Prostate gland (tissue), 2 donors: ENCODE measurements around a stretch of chr1.

DNA sequence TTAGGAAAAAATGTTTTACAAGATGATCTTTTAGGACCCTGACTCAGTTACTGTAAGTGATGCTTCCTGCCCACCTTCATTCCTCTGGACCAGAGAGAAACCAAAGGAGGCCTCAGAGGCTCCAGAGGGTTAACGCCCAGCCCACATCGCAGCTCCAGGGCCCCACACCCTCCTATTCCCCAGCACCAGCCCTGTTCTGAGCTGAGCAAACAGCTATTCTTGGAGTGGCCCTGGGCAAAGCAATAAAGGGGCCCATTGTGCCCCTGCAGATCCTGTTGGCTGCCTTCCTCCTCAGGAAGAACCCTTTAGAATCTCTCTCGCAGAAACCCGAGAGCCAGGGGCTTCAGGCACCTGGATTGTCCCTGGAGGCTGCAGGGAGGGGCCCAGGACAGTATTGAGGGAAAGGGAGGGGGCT, 9.4 kb downstream of the PADI2 start:
- PRO-cap: no peak
- RAMPAGE, long total RNA, 2 experiments: no peak in any of the 2 experiments

DNA sequence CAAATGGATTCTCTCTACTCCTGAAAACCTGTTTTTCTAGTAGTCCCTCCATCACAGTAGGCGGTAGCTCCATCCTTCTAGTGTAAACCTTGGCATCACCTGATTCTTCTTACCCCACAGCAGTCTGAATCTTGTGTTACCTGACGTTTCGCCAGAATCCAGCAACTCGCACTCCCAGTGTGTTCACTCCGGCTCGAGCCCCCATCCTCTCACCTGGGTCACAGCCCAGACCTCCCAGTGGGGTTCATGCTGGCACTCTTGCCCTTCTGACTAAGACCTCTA, 5.5 kb downstream of the PADI6 start:
- PRO-cap: no peak
- RAMPAGE, long total RNA, 2 experiments: no peak in any of the 2 experiments

DNA sequence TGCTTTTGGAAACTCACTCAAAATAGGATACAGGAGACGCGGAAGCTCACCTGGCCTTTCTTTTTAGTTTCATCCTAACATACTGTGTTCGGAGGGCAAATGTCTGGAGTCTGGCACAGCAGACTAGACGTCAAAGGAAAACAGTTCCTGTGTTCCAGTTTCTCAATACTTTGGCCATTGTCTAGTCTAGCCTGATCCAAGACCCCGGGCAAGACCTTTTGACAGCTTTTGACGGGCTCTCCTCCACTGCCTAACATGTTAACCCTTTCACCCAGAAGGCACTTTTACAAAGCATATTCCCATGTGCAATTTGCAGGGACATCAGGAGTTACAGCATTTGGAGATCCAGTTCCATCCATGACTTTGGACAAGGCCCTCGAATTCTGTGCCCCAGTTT, 2.7 kb downstream of the RCC2 start:
- PRO-cap: no peak
- RAMPAGE, long total RNA, 2 experiments: no peak in any of the 2 experiments

DNA sequence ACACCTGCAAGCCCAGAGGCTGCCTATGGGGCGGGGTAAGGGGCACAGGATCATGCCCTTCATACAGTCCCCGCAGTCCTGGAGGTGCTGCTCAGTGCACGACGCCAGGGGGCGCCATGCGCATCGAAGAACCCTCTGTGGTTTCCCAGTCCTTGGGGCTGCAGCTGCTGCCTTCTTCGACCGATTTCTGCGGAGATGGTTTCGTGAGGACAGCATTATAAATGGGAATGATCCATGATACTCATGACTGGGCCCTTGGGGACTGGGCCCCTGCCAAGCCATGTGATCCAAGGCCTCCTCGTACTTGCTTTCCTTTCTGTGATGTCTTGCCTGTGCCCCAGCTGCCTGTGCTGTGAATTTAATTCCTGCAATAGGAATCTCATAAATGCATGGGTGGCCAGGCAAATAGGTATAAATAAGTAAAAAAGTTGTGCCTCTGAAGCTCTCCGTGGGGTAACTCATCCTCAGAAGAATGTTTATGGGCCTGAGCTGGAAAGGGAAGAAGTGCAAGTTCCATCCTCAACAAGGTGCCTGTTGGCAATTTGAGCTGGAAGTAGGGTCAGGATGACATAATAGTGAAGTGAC, 37.0 kb upstream of the ARHGEF10L start:
- PRO-cap: bidirectional peak, plus-strand start at position 317 of the sequence, minus-strand start at position 189 of the sequence
- RAMPAGE, long total RNA, 2 experiments: no peak in any of the 2 experiments

- PRO-cap: no peak
- RAMPAGE, long total RNA, 2 experiments: no peak in any of the 2 experiments
Measured at GRCh38 chr1:17547253-17547643, 7.8 kb downstream of the ARHGEF10L start.

DNA sequence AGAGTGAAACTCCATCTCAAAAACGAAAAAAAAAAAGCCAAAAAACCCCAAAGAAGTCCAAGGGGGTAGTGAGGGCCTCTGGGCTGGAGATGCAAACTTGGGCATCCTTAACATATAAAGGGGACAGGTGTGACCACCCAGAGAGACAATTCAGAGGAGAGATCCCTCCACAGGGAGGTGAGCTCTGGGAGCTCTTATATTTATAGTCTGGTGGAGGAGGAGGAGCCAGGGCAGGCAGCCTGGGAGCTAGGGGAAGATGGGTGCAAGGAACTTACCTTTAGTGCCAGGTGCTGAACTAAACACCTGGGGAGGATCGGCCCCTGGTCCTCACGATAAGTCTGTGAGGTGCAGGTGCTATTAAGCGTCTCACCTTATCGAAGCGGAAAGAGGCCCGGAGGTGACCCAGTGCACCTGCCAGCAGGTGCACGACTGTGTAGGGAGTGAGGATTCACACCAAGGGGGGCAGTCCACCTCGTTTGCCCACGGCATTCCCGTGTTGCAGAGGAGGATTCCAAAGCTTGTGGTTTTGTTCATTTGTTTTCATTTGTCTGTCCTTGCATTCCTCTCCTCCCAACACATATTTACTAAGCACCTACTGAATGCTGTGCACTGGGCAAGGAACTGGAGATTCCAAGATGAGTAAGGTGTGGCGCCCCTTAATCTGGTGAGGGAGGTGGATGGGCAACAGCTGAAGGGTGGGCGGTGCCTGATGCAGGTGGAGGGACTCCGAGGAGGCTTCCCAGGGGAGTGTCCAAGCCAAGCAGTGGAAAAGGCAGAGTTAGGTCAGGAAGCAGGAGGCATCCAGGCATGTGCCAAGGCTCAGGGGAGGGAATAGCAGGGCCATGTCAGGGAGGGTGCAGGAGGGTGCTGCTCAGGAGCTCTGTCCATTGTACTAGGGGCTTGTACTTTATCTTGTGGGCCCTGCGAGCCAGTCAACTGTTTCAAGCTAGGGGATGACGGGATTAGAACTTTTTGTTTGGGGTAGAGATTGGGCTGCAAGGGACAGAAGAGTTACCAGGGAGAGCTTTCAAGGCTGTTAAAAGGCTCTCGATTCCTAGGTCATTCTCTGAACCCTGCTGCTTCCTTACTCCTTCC, 11.5 kb downstream of the ARHGEF10L start:
- PRO-cap: no peak
- RAMPAGE, long total RNA, 2 experiments: no peak in any of the 2 experiments

DNA sequence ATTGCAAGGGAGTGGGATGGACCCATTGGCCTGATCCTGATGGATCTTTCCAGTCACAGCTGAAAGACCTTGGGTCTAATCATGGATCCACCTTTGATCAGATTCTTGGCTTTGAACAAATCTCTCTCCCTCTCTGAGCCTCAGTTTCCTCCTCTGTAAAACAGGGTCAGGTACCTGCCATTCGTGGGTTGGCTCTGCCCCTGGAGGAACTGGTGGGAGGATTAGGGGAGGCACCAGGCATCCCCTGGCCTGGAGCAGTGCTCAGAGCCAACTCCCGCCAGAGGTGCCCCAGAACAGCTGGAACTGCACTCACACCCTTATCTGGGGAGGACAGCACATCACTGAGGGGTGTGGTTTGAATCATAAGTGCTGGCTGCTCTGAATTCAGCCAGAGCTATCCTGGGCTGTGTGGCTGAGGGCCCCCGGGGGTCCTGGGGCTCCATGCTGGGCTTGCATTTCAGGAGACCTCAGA, 29.5 kb downstream of the ARHGEF10L start:
- PRO-cap: no peak
- RAMPAGE, long total RNA, 2 experiments: no peak in any of the 2 experiments

DNA sequence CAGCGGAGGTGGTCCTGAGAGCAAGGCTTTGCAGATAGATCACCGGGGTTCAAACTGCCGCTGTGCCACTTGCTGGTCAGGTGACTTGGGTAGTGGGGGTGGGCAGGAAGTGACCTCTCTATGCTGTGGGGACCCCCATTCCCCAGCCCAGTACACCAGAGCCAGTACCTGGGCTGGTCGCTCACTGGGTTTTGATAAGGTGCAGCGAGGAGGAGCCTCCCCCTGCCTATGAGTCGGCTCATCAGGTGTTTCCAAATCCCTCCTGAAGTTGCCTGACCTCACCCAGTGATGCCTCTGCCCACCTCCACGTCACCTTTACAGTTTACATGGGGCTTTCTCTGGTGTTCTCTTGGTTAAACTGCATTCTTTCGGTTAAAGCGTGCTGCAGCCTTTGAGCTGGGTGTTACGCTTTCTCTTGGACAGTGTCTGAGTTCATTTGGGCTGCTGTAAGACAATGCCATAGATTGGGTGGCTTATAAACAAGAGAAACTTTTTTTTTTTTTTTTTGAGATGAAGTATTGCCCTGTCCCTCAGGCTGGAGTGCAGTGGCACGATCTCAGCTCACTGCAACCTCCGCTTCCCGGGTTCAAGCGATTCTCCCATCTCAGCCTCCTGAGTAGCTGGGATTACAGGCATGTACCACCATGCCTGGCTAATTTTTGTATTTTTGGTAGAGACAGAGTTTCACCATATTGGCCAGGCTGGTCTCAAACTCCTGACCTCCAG, 58.3 kb downstream of the ARHGEF10L start:
- PRO-cap: no peak
- RAMPAGE, long total RNA, 2 experiments: no peak in any of the 2 experiments

- PRO-cap: no peak
- RAMPAGE, long total RNA, 2 experiments: no peak in any of the 2 experiments
Measured at GRCh38 chr1:18110987-18111530, 3.5 kb downstream of the IGSF21 start.

DNA sequence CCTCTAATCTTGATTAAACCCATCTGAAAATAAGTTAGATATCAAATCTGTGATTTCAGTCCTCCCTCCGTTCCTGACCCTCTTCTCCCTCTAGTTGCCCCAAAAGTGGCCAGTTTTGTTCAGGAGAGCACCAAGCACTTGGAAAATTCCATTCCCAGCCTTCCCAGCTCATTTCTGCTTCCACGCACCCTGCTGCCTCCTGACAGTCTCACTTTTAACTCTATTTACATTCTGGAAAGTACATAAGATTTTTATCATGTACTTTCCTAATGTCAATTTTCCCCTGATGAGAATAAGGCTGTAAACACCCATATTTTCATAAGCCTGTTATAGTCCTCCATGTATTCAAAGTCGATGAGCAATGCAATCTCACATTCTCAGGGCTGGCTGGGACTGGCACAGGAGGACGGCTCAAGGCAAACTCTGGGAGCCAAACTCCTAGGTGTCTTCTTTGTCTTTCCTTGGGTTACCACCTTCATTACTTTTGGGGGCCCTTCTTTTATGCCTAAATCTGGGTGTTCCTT, 94.4 kb downstream of the IGSF21 start:
- PRO-cap: no peak
- RAMPAGE, long total RNA, 2 experiments: no peak in any of the 2 experiments

- PRO-cap: no peak
- RAMPAGE, long total RNA, 2 experiments: no peak in any of the 2 experiments
Measured at GRCh38 chr1:18481788-18482287, 1.1 kb downstream of the KLHDC7A start.

DNA sequence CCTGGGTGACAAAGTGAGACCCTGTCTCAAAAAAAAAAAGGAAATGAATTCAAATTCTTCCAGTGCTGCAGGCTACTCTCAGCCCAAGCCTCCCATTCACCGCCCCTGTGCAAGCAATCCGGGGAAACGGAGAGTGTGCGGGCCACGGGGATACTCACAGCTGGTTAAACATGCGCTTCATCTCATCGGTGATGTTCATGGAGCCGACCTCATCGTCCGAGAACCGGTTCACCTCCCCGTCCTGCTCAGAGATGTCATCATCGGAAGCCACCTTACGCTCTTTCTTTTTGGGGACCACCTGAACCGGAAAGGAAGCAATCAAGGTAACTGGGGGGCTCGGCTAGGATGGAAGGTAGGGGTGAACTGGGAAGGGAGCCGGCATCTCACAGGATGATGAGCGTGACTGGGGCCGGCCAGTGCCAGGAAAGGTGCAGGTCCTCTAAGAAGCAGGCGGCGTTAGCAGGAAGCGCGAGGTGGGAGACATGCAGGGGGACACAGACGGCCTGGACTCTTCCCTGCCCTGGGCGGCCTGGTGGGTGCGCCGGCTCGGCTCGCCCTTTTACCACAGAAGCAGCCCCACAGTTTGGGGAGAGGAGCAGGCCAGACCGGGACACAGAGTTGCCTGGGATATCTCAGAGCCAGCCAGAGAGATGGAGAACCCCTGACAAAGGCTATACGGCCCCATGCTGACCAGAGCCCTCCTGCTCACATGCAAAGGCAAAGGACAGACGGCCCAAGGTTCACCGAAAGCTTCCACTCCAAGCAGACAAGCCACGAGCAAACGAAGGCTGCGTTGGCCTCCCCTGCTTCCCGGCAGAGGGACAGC, 14.6 kb upstream of the ALDH4A1 start:
- PRO-cap: no peak
- RAMPAGE, long total RNA, 2 experiments: no peak in any of the 2 experiments

- PRO-cap: bidirectional peak, plus-strand start at chr1:18941566, minus-strand start at chr1:18941340
- RAMPAGE, long total RNA, 2 experiments: no peak in any of the 2 experiments
Measured at GRCh38 chr1:18941214-18941826, 15.2 kb downstream of the IFFO2 start.

- PRO-cap: bidirectional peak, plus-strand start at chr1:18956964, minus-strand start at chr1:18956676
- RAMPAGE, long total RNA, 2 experiments: no peak in any of the 2 experiments
Measured at GRCh38 chr1:18956767-18957235, 325 bp upstream of the IFFO2 start.

DNA sequence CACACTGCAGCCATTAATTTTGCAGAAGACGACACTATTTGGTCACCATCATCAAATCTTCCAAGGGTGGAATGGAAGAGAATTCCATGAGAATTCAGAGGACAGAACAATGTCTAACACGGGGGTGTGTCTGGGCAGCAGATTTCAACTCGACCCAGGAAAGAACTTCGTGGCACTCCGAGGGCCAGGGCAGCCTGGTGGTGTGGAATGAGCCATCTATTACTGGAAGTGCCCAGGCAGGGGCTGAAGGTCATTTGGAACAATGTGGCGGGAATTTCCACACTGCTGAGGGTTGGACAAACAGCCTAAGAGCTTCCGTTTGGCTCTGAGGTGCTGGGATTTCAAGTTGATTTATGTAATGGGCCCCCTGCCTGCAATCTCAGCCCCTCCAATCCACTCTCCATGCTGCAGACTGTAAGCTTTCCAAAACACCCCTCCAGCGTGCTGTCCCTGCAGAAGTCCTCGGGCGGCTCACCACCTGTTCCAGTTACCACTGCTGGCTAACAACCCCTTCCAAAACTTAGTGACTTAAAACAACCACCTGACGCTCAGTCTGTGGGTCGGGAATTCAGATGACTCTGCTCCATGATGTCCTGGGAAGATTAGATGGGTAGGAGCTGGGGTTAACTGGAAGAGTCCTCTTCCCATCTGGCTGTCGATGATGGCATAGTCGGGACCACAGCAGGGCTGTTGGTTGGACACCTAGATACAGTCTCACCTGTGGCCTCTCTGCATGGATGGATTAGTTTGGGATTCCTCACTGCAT, 89.5 kb upstream of the IFFO2 start:
- PRO-cap: no peak
- RAMPAGE, long total RNA, 2 experiments: no peak in any of the 2 experiments

GRCh38 chr1:19066779-19067952, 110.7 kb upstream of the IFFO2 start:
- PRO-cap: unidirectional peak, minus-strand start at chr1:19067143; unidirectional peak, plus-strand start at chr1:19067797
- RAMPAGE, long total RNA, 2 experiments: no peak in any of the 2 experiments

DNA sequence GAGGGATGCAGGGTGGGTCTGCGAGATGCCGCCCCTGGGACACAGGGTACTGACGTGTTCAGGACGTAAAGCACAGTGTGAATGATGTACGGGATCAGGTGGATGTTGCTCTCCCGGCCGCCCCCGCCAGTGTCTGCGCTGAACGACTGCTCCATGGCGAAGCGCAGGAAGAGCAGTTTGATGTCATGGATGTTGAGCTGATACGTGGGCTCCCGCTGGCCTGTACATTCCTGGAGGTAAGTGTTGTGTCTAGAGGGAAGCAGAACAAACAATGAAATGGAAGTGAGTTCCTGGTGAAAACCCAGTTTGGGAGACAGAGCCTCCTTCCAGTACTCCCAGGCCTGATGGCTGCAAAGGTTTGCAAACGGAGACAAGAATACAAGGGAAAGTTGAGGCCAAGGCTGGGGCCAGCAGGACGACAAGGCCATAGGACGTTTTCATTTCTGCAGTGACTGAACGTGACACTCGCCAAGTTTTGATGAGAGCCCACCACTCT, 125.6 kb downstream of the UBR4 start:
- PRO-cap: no peak
- RAMPAGE, long total RNA, 2 experiments: start-site peak on the minus strand in 1 of 2 experiments, centred at position 104 of the sequence, 14 reads per replicate

DNA sequence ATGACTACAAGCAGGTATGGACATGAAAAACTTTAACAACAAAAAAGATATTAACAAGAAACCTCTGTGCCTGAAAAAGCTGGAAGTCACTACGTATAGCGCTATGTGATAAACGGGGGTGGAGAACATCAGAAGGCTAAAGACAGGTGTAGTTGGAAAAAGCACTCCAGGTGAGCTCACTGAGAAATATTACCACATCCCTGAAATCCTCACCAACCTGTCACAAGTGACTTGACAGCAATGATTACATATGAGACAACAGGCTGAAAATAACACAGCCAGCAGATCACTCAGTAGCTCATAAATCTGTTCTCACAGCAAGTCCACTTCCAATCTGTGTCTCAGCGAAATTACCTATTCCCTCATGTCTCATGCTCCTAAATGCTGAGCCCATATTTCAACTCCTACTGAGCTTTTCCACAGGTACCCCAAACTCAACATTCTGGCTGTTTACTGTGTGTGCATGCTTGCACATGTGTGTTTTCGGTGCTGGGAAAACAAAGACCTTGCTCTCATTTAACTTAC, 120.5 kb downstream of the UBR4 start:
- PRO-cap: no peak
- RAMPAGE, long total RNA, 2 experiments: no peak in any of the 2 experiments

DNA sequence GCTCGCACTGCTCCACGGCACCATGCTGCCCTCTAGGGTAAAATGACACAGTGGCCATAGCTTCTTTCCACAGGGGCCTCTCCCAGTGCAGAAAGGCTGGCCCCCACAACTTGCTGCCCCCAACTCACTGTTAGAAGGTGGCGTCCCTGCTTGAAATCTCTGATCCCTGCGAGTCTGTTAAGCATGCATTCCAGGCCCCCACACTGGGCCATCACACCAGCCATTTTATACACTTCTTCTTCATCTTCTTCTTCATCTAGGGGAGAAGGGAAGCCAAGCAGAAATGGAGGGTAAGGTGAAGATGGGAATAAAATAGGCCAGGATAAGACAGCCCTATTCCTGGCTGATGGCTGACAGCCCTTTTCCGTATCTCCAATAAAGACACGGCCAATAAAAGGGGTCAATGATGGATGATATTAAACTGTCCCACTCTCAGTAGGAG, 113.7 kb downstream of the UBR4 start:
- PRO-cap: no peak
- RAMPAGE, long total RNA, 2 experiments: start-site peak on the minus strand in 1 of 2 experiments, centred at position 101 of the sequence, 16 reads per replicate

DNA sequence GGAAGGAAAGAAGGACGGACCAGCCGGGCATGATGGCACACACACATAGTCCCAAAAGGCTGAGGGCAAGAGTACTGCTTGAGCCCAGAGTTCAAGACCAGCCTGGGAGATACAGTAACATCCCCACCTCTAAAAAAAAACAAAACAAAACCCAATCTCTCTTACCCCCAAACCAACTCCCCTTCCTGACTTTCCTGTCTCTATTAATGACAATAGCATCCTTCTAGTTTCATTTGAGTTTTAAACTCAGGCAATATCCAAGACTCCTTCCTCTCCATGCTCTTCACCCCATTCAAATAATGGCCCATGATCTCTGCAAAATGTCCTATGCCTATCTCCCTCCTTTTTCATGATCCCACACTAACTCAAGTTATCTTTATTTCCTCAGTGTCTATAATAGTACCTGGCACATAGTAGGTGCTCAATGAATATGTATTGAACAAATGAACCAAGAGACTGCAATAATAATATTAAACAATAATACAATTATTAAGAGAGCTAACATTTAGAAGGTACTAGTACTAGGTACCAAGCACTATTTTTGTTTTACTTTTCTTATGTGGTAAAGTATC, 28.7 kb downstream of the UBR4 start:
- PRO-cap: no peak
- RAMPAGE, long total RNA, 2 experiments: no peak in any of the 2 experiments